ENCODE measurements around a stretch of chr20.

- PRO-cap = no peak
Observed at GRCh38 chr20:62151114-62151565, 7.6 kb downstream of the SS18L1 start.

DNA sequence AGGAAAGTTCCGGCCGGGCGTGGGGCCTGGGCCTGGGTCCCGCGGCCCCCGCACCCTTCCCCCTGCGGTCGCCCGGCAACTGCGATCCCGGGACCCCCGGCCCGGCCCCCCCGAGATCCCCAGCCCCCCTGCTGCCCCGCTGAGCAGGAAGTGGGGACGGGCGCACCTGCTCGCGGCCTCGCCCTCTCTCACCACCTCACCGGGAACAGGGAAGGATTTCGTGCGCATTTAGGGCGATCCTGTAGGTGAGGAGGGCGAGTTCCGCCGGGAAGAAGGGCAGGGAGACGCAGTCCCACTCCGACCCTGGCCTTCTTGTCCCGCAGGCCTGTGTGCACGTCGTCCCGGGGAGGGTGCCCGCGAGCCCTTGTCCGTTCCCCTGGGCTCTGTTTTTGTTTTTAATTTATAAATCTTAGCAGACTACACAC lies 512 bp downstream of the OSBPL2 start:
- PRO-cap = bidirectional peak, plus-strand start at position 257 of the sequence, minus-strand start at position 204 of the sequence

DNA sequence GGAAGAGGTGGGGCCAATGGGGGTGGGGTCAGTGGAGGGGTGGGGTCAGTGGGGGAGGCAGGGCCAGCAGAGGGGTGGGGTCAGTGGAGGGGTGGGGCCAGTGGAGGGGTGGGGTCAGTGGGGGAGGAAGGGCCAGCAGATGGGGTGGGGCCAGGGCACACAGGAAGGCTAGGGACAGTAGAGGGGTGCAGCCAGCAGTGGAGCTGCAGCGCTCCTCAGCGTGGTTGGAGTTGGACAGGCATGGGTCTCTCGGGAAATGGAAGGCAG lies 18.8 kb downstream of the ADRM1 start:
- PRO-cap = unidirectional peak, plus-strand start at position 197 of the sequence

DNA sequence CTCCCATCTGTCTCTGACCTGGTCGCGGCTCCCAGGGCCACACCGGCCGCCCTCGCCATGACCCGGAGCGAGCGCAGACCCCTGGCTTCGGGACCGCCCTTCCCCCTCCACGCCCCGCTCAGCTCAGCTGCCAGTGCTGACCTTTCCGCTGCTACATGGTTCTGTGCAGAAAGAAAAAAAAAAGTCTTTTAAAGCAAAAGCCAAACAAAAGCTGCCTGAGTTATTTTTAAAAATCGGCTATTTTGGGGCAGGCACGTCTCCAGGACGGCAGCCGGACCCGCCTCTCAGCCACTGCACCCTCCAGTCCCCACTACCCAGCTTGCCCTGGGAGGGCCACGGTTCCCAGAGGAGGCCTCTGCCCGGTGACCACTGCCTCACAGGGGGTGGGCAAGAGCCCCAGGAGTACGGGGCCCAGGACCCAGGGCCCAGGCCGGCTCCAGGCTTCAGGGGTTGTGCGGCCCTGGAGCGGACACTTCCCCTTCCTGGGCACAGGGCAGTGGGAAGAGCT lies 10.8 kb downstream of the LAMA5 start:
- PRO-cap = no peak

DNA sequence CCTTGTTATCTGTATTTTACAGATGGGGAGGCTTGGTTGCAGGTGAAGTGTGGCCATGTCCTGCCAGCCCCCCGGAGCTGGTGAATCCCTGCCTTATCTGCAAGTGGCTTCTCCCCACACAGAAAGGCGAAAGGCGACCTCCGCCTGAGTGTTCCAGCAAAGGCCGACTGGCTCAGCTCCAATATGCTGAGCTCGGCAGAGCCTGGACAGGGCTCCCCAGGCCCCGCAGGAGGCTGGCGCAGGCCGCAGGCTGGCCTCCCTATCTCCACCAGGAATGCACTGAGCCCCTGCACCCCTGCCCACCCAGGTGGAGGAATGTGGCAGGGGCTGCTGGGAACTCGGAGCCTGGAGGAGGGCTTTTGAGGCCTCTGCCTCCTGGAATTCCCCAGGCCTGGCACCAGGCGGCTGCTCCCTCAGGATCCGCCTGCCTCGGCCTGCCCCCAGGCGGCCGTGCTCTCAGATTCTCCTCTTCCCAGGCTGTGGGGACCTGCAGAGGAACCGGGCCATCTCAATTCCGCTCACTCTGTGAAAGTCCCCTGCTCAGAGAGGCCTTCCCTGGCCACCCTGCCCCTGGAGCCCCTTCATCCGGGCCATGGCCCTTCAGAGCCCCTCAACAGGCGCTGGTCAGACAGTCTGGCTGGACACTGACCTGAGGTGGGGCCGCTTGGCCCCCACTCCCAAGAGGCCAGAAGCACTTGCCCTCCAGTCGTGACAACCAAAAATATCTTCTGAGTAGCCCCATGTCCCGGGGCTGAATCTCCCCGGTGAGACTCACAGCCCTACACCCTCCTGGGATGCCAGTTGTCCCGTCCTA lies 9.3 kb upstream of the LAMA5 start:
- PRO-cap = bidirectional peak, plus-strand start at position 379 of the sequence, minus-strand start at position 278 of the sequence

DNA sequence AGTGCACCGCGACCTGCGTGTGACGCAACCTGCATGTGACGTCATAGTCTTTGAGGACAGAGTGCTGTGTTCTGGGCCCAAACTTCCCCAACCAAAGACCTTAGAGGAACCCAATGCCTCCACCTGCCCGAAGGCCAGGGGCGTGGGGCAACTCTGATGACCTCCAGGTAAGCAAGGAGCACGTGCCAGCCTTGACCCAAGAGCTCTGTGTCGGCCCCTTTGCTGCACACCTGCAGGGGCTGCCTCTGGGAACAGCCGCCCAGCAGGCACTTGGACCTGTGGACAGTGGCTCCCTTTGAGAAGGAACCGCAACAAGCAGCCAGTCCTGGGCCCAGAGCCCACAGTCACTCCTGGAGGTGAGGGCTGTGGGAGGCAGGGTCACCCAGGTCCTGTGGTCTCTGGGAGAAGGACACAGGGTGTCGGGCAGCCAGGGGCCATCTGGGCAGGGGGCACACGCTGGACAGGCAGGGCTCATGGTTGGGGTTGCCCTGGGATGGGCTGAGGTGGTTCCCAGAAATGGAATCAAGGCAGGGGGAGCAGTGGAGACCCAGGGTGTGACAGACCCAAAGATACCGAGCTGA lies 1.5 kb downstream of the CABLES2 start:
- PRO-cap = no peak

DNA sequence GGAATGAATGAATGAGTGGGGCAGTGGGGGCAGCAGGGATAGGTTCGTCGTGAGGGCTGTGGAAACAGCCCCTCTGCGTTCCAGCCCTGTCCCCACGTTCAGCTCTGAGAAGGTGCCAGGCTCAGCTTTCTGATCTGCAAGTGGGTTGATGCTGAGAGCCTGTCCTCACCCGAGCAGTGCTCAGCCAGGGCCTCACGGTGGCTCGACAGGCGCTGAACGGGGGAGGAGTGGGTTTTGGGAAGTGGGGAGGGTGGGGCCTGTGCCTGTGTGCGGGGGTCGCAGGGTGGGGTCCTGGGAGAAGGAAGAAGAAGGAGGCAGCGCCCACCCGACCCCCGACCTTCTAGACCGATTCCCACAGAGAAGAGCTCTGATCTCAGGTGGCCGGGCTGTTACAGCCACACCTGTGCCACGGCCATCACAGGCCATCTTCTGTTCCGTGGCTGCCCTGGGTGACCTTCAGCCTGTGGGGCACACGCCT lies 41.3 kb upstream of the GATA5 start:
- PRO-cap = no peak

- PRO-cap = no peak
Observed at GRCh38 chr20:62535945-62536377, 60.2 kb upstream of the GATA5 start.

GRCh38 chr20:62549382-62549998 lies 73.7 kb upstream of the GATA5 start:
- PRO-cap = no peak

GRCh38 chr20:62558420-62559191 lies 82.8 kb upstream of the GATA5 start:
- PRO-cap = no peak

- PRO-cap = no peak
Observed at GRCh38 chr20:62595281-62596281, 46.7 kb upstream of the SLCO4A1 start.

GRCh38 chr20:62638477-62639326 lies 3.6 kb upstream of the SLCO4A1 start:
- PRO-cap = no peak

- PRO-cap = no peak
Observed at GRCh38 chr20:62668108-62668464, 25.8 kb downstream of the SLCO4A1 start.

DNA sequence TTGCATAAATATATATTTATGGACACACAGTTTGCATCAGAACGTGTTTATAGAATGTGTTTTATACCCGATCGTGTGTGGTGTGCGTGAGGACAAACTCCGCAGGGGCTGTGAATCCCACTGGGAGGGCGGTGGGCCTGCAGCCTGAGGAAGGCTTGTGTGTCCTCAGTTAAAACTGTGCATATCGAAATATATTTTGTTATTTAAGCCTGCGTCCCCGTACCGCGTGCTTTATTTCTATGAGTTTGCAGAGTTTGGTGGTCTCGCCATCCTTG lies 29.7 kb downstream of the SLCO4A1 start:
- PRO-cap = no peak

DNA sequence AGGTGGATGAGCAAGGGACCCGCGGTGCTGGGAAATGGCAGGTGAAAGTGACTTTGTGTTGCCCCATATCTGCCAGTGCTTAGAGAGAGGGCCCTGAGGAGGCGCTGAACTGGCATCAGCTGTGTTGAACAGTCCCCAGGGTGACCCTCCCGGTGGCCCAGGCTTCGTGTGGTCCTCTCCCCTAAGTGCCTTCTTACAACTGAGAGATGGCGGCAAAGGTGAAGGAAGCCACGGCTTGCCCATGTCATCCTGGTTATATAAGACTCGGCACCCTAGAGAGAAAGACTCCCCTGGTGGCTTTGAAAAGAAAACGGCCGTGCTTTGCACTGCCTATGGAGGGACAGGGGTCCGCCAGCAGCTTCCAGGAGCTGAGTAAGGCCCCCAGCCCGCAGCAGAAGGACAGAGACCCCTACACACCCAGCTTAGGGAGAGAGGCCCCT lies 738 bp upstream of the OGFR start:
- PRO-cap = no peak

- PRO-cap = no peak
Observed at GRCh38 chr20:62830781-62831297, 14.0 kb downstream of the COL9A3 start.

GRCh38 chr20:62831378-62831951 lies 14.6 kb downstream of the COL9A3 start:
- PRO-cap = no peak

DNA sequence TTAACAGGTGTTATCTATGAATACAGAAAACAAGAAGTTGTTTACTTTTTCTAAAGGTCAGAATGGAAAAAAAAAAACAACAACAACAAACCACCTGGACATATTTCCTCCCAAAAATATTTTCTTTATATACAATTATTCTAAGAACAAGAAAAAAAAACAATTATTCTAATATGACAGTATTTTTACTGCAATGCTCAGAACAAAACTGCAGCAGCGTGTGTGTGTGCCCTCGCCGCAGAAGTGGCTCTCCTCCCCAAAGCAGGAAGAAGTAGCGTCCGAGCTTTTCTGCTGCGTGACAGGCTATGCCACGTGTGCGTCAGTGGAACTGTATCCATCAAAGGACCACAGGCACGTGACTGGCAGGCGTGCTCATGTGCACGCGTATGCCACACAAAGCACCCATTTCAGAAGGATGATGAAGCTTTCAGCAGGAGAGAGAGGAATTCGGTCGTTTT lies 3.7 kb downstream of the TCFL5 start:
- PRO-cap = no peak

DNA sequence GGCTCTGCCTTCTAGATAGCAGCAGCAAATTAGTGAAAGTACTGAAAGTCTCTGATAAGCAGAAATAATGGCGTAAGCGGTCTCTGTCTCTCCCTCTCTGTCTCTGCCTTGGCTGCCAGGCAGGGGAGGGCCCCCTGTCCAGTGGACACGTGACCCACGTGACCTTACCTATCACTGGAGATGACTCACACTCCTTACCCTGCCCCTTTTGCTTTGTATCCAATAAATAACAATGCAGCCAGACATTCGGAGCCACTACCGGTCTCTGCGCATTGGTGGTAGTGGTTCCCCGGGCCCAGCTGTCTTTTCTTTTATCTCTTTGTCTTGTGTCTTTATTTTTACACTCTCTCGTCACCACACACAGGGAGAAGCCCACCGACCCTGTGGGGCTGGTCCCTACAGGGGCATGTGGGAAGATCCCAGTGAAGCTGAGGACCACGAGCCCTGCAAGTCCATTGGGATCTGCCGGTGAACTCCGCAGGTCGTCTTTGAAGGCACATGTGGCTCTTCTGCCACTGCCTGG lies 12.6 kb upstream of the TCFL5 start:
- PRO-cap = no peak

DNA sequence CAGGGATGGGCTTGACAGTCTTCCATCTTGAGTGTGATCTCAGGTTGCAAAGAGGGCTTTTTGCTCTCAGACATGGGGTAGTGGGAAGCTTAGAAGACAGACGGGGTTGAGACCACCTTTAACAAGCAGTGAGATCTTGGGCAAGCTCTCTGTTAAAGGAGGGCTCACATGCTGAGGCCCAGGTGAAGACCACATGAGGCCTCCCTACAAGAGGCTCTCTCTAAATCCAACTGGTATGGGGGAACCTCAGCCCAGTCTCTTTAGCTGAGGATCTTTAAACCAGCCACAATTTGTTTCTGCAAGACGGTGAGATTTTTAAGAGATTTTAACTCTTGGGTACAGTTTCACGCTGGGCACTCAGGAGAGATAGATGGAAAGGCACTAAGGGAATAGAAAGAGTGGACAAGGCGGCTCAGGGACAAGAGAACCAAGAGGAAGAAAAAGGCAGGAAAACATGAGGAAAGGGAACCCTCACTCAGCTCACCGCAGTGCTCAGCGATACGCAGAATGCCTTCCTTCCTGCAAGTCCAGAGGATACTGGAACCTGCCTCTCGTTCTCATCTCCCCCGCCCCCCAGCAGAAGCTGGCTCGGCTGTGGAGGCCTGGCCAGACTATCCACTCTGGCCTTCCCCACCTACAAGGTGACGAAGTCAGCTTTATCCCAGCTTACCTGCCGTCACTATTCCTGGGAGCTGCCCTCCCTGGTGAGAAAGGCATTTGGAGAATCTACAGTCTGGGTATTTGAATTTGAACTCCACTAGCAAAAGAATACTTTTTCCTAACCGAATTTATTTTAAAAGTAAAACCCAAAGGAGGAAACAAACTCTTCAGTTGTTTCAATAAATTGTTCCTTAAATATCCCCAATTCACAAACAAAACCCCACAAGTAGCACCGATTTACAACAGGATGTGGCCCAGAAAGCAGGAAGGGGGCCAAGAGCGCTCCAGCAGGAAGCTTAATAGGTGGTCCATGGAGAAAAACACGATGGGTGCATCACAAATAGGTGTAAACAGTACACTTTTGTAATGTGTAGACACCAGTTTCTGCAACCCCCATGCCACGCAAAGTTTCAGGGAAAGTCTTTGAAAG lies 1.9 kb upstream of the DIDO1 start:
- PRO-cap = bidirectional peak, plus-strand start at position 682 of the sequence, minus-strand start at position 622 of the sequence

Data from H9 (cell line).